ENCODE measurements around a stretch of chr1.

DNA sequence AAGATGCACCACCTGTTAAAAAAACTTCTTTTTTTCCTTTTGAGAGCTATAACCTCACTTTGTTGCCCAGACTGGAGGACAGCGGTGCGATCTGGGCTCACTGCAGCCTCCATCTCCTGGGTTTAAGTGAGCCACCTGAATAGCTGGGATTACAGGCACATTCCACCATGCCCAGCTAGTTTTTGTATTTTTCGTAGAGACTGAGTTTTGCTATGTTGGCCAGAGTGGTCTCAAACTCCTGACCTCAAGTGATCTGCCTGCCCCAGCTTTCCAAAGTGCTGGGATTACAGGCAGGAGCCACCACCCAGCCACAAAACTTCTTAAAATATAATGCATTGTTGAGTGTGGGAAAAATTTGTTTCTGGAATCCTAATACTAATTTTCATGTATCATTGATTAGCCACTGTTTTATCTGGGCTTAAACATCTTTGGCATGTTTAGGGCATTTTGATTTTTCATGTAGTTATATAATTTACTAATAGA is 2.3 kb downstream of the RABGGTB start:
- PRO-cap: no peak

GRCh38 chr1:75928842-75929114 is 3.4 kb downstream of the ASB17 start:
- PRO-cap: no peak

DNA sequence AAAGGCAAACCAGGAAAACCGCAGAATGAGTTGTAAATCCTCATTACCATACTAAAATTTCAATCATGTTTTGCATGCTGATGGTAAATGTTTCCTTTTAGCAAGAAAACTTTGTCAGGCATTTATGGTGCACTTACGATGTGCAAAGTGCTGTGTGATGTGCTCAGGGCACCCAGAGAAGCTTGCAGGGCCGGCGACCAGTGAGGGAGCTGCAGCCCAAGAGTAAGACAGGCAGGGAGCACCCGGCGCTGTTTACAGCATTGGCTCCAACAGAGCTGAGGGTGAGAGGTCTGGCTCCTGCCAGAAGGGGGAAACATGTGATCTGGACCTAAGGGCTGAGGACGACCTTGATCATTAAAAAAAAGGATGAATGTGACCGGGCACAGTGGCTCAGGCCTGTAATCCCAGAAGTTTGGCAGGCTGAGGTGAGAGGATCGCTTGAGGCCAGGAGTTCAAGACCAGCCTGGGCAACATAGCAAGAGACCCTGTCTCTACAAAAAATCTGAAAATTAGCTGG is 167.0 kb downstream of the ZZZ3 start:
- PRO-cap: no peak

GRCh38 chr1:77736753-77736980 is 23.0 kb downstream of the USP33 start:
- PRO-cap: no peak

GRCh38 chr1:77887797-77888339 is 556 bp upstream of the NEXN start:
- PRO-cap: no peak

DNA sequence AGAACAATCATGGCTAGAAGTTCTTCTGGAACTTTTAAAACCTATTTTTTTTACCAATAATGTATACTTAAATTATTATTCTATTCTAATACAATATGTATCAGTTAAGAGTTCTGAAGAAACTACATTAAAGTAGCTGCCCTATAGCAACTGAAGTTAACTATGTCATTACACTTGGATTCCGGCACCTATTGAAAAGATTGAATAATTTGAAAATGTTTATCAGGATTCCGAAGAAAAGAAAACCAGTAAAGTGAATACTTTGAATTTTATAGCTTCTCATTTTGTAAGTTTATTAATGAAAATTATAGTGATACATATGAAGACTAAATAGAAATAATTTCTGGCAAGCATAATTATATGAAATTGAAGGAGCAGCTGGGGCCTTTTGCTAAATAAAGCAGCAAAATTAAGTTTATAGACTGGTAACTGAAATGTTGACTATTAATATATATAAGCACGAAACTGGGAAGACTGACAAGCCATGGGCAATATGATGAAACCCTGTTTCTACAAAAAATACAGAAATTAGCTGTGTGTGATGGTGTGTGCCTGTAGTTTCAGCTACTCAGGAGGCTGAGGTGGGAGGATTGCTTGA is 14.9 kb downstream of the NEXN start:
- PRO-cap: no peak

DNA sequence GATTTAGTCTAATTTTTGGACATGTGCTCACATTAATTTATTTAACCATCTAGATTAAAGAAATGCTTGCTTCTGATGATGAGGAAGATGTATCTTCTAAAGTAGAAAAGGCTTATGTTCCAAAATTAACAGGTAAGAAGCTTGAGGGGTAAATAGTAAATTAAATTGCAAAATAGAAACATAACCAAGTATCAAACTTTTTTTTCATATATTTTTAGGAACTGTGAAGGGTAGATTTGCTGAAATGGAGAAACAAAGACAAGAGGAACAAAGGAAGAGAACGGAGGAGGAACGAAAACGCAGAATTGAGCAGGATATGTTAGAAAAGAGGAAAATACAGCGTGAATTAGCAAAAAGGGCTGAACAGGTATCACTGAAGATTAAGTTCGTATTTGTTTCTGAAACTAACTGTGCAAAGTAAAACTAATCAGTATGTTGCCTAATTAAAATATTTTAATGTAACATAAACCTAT is 29.5 kb downstream of the NEXN start:
- PRO-cap: no peak

DNA sequence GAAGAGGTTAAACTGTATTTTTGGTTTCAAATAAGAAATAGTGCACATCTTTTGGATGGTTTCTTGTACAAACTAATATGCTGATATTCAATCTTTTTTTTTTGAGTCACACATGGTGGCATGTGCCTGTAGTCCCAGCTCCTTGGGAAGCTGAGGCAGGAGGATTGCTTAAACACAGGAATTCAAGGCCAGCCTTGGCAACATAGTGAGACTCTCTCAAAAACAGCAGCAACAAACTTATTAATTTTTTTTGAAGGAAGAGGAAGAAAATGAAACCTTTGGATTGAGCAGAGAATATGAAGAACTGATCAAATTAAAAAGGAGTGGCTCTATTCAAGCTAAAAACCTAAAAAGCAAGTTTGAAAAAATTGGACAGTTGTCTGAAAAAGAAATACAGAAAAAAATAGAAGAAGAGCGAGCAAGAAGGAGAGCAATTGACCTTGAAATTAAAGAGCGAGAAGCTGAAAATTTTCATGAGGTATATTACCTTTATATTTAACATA is 43.3 kb downstream of the FUBP1 start:
- PRO-cap: no peak

GRCh38 chr1:77958345-77958808 is 20.5 kb downstream of the FUBP1 start:
- PRO-cap: no peak

- PRO-cap: no peak
Measured at GRCh38 chr1:77964611-77965424, 14.1 kb downstream of the FUBP1 start.

- PRO-cap: no peak
Measured at GRCh38 chr1:78068667-78069326, 23.0 kb downstream of the GIPC2 start.

- PRO-cap: no peak
Measured at GRCh38 chr1:78143224-78143471, 97.4 kb downstream of the GIPC2 start.

DNA sequence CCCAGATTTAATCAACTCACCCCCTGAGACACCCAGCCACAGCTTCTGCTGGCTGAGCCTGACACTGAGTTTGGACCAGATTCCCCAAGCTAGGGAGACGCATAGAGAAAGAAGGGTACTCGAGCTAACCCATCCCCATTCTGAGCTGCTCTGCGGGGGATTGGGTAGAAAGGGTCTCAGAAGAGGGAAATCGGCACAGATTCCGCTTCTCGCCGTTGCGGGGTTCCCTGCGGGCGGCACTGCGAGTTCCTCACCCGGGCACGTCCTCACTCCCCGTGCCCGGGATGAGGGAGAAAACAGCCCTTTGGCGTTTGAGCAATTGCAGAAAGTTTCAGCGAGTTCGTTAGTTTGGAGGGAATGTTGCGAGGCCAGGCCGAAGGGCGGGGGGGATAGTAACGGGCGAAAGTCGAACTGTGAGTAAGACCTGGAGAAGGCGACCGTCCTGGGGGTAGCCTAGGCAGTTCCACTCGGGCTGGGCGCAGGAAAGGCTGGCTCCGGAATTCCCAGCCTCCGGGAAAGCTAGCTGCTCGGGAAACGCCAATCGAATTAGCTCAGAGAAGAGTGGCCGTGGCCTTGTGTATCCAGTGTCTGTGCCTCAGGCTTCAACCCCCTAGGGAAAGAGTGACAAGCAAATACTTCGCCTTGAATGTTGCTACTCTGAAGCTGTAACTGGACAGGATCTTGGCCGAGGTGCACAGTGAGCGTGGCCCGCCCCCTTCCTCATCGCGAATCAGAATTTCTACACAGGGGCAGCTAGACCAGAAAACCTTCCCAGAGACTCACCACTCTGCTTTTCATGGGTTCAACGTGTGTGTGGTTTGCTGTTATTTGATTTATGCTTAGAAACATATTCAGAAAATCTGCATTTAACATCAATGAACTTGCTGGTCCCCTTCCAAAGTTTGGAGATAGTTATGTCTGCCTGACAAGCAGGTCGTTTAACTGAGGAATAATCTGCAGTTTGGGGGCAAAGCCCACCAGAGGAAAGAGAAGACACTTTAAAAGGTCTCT is 819 bp downstream of the PTGFR start:
- PRO-cap: no peak

- PRO-cap: no peak
Measured at GRCh38 chr1:78492426-78492789, 1.6 kb downstream of the PTGFR start.

GRCh38 chr1:78650179-78650789 is 653 bp downstream of the IFI44 start:
- PRO-cap: no peak

DNA sequence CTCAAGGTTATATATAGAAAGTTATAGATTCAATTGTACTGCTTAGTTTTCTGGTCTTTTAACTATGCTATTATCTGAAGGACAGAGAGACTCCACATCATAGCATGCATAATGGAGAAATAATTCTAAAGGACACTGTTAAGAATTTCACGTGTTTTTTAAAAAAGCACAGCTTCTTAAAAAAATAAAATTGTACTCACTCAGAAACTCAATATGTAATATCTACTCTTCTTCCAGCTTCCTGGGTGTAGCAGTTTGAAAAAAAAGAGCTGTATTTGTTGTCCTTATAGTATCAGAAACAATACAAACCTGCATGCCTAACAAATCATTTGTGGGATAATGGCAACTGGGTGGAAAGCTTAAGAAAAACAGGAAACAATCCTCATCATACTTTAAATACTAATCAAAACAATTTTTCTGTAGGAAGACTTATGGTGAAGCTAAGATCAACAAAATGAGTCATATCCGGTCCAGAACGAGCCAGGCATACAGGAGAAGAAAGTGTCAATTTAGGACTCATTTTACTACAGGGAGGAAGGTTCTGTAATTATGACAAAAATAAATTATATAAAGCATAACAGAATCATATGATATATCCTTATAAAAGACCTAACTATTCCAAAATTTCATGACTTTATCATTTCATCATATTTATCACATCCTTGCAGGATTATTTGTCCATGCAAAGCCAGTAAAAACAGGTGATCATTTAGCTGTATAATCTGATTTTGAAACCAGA is 181.8 kb upstream of the ADGRL4 start:
- PRO-cap: no peak

DNA sequence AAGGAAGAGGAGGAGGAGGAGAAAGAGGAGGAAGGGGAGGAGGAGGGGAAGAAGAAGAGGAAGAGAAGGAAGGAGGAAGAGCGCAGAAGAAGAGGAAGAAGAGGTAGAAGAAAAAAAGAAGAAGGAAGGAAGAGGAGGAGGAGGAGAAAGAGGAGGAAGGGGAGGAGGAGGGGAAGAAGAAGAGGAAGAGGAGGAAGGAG is 513.4 kb upstream of the ADGRL4 start:
- PRO-cap: no peak

DNA sequence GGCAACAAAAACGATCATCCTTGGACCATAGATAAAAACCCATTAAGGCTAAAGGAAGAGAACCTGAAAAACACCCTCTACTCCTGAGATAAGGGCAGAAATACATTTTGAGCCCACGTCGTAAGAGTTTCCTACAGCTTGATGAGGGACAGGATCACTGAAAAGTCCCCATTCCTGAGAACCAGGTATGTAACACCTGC is 1050.8 kb upstream of the ADGRL2 start:
- PRO-cap: no peak

- PRO-cap: no peak
Measured at GRCh38 chr1:81306046-81306542, 494.6 kb upstream of the ADGRL2 start.

DNA sequence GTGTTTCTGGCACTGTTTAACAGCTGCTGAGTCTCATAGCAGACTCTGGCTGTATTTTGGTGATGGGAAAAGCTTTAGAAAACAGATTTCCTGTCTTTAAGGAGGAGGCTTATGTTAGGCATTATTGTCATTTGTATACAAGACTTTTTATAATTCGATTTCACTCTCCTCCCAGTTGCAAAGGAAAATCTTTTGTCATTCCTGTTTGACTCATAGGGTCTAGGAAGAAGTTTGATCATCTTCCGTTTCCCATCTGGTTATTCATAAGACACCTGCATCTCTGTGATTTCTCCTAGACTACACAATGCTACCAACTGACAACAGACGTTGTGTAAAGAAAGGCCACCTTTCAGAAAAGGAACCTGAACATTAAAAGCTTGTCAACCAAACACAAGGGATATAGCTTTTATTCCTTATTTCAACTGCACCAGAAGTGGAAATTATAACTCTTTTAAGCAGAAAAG is 386.0 kb upstream of the ADGRL2 start:
- PRO-cap: no peak